ENCODE measurements around a stretch of chr7.

DNA sequence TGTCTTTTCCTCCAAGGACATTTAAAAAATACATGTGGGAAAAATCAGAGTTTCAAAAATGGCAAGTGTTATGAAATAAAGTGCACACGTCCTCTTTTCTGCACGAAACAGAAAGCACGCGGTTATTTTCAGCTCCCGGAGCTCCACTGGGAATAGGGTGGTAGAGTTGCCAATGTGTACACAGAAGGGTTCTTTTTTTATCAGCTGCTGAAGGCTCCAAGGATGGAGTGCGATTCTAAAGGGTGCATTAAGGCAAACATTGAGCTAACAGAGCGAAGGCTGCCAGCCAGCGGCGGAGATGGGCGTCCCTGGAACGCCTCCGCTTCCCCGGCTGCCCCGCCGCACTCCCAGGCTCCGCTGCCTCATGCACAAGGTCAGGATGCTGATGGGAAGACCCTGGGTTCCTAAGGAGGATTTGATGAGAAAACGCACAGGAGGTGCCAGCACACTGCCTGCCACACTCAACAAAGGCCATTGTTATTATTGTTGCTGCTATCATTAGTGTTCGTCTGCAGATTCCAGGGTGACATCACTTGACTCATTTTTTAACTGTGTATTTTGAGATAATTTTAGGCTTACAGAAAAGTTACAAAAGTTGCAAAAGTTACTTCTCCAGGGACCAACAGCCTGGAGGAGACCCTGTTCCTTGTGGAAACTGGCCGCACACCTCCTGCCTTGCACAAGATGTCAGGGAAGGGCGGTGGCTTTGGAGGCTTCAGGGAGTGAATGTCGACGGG, 62.5 kb upstream of the FAM20C start:
- PRO-cap, 2 experiments, result no peak in any of the 2 experiments

- PRO-cap, 2 experiments, result no peak in any of the 2 experiments
Observed at GRCh38 chr7:184554-185062, 7.8 kb upstream of the FAM20C start.

DNA sequence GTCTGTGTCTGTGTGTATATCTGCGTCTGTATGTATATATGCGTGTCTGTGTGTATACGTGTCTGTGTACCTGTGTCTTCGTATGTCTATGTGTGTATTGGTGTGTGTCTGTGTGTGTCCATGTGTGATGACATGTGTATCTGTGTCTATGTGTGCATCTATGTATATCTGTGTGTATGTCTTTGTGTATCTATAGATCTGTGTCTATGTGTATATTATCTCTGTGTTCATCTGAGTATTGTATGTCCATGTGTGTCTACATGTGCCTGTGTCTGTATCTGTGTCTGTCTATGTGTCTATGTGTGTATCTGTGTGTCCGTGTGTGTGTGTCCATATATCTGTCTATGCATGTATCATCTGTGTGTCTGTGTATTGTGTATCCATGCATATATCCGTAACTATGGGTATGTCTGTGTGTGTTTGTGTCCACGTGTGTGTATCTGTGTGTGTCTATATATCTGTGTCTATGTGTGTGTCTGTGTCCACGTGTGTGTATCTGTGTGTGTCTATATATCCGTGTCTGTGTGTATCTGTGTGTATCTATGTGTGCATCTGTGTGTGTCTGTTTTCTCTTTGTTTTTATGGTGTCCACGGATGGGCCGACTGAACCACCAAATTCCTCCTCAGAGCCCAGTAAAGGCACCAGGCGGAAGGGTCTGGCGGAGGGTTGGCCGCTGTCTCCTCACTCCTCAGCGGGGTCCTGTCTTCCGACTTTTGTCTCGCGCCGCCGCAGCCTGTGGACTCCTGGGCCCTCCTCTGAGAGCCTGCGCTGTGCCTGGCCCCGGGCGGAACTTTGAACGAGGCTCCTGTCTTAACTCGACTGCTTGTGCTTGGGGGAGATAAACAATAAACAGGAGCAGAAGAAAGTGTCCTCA, 2.5 kb upstream of the FAM20C start:
- PRO-cap, 2 experiments, result peak in 1 of 2 experiments; most common minus-strand start position 792 of the sequence (in 1)

GRCh38 chr7:236730-237953, 44.8 kb downstream of the FAM20C start:
- PRO-cap, 2 experiments, result no peak in any of the 2 experiments

DNA sequence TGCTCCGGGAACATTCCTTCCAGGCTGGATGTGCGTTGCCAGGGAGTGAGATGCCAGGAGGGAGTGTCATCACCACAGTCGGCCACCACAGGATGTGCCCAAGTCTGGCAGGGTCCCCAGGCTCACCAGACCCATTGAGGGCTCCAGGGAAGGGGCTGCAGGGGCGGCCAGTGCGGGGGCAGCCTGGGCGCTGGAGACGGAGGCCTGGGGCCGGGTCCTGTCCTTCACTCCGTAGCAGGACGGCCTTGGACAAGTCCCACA, 63.9 kb downstream of the FOXL3 start:
- PRO-cap, 2 experiments, result no peak in any of the 2 experiments

- PRO-cap, 2 experiments, result no peak in any of the 2 experiments
Observed at GRCh38 chr7:357811-358078, 67.8 kb downstream of the FOXL3 start.

DNA sequence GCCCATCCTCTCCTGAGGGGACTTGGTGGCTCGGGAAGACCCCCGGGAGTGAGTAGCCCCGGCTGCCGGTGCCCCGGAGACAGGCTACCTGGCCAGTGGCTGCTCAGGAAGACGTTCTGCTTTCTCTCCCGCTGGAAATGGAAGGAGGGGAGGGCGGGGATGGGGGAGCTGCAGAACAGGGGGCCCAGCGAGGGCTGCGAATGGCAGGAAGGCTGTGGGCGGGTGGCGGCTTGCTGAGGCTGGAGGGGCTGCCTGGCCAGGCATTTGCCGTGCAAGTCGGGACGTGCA, 86.1 kb downstream of the FOXL3 start:
- PRO-cap, 2 experiments, result no peak in any of the 2 experiments

GRCh38 chr7:424785-425608, 94.6 kb downstream of the PDGFA start:
- PRO-cap, 2 experiments, result no peak in any of the 2 experiments

DNA sequence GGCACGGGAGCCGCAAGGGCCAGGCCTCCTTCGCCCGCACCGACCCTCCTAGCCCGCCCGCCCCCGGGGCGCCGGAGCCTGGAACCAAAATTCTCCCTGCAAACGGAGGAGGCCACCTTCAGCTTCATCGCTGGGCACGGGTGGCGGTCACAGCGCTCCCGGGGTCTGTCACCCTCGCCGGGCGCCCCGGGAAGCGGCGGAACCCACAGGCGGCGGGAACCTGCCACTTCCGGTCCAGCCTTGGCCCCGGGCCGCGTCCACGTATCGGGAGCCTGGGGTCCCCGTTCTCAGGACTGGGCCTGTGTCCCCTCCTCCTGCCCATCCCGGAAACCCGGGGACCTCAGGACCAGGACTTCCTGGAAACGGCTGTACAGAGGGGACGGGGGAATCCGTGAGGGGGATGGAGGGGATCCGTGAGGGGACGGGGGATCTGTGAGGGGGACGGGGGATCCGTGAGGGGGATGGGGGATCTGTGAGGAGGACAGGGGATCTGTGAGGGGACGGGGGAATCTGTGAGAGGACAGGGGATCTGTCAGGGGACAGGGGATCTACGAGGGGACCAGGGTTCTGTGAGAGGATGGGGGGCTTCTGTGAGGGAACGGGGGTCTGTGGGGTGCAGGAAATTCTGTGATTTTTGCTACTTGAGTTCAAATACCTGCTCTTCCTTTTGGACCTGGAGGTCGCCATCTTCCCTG, 25.3 kb downstream of the PDGFA start:
- PRO-cap, 2 experiments, result no peak in any of the 2 experiments

- PRO-cap, 2 experiments, result no peak in any of the 2 experiments
Observed at GRCh38 chr7:516090-516650, 3.5 kb downstream of the PDGFA start.

- PRO-cap, 2 experiments, result peak in 1 of 2 experiments; most common plus-strand start chr7:602792 (in 1); most common minus-strand start chr7:602555 (in 1)
Observed at GRCh38 chr7:602402-603085, 82.9 kb upstream of the PDGFA start.

DNA sequence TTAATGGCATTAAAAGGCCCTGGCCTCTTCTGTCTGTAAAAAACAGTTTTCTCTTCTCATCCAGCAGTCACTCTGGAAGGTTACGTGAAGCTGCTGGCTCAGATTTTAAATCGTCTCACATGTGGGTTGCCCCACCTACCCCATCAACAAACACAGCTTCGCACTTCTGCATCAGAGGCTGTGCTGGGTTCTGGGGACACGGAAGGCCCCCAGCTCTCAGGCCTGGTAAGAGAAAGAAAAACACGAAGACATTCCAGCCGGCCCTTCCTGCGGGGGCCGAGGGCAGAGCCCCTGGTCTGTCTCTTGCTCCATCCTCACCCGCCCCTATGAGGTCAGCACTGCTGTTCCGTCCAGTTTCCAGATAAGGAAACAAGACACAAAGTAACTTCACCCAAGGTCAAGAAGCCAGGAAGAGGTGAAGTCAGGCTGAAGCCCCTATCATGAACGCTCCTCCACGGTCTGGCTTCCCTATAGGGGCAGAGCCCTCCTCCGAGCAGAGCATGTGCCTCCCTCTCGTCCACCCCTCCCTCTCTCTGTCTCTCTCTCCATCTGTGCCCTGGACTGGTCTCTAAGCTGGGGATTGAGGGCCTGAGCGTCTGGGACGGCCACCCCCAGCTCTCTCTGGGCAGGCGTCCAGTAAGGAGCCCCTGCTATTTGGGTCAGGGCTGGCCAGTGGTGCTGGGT, 91.2 kb upstream of the PDGFA start:
- PRO-cap, 2 experiments, result peak in 2 of 2 experiments; most common plus-strand start position 174 of the sequence (in 2); most common minus-strand start position 74 of the sequence (in 2)

GRCh38 chr7:641158-641464, 85.4 kb upstream of the DNAAF5 start:
- PRO-cap, 2 experiments, result no peak in any of the 2 experiments

GRCh38 chr7:696814-697530, 29.5 kb upstream of the DNAAF5 start:
- PRO-cap, 2 experiments, result no peak in any of the 2 experiments

- PRO-cap, 2 experiments, result no peak in any of the 2 experiments
Observed at GRCh38 chr7:699054-699793, 27.3 kb upstream of the DNAAF5 start.

- PRO-cap, 2 experiments, result no peak in any of the 2 experiments
Observed at GRCh38 chr7:729552-730394, 2.7 kb upstream of the PRKAR1B start.

DNA sequence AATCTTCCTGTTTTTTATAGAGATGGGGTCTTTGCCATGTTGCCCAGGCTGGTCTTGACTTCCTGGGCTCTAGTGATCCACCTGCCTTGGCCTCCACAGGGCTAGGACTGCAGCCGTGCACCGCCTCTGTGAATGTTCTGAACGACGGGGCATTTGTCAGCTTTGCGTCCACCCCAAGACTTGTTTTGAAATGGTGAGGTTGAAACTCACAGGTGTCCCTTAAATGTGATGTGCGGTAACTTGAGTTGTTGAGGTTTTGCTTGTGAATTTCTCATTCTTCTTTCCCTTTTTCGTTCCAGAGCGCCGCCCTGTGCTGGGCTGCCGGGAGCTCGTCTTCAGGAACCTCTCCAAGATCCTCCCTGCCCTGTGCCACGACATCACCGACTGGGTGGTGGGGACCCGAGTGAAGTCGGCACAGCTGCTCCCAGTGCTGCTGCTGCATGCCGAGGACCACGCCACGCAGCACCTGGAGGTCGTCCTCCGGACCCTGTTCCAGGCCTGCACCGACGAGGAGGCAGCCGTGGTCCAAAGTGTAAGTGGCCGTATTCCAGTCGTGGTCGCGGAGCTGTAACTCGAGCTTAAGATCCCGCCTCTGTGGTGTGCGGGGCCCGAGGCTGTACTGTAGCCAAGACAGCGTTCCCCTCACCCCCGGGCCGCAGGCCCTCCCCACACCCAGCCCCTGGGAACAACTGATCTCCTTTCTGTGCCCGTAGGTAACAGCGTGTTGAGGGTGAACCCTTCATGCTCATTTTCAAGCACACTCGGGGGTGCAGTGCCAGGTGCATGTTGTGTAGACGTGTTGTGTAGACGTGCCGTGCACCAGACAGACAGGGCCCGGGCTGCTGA, 27.4 kb upstream of the PRKAR1B start:
- PRO-cap, 2 experiments, result no peak in any of the 2 experiments

DNA sequence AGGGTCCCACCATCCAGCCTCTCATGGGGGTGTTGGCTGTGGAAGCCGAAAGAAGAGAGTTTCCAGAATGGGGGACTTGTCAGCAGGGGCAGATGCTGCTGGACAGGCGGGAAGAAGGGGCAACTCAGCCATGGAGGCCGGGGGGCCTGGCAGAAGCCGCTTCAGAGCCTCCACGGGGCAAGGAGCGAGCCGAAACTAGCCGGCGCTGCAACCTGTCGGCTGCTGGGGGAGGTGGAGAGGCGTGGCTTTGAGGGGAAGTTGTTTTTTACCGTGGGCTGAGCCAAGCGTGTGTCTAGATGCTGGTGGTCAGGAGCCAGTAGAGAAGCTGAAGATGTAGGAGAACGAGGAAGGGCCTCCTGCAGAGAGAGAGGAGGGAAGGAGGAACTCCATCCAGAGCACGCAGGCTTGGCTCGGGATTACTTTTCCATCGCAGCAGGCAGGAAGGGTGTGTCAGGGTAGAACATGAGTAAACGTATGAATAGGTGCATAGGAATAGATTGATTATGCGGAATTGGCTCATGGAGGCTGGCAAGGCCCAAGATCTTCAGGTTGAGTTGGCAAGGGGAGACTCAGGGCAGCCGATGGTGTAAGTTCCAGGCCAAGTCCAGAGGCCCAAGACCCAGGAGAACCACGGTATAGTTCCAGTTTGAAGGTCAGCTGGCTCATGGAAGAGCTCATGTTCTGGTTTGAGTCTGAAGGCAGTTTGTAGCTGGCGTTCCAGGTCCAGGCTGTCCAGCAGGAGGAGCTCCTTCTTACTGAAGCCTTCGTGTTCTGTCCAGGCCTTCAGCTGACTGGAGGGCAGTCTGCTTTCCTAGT, 3.8 kb downstream of the SUN1 start:
- PRO-cap, 2 experiments, result no peak in any of the 2 experiments

DNA sequence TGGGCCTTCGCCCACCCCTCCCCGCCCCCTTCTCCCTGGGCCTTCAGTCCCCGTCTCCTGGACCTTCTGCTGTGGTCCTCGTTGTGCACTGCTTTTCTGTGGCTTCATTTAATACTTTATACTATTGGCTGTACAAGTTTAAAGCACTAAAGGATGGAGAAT, 9.7 kb upstream of the GET4 start:
- PRO-cap, 2 experiments, result no peak in any of the 2 experiments

DNA sequence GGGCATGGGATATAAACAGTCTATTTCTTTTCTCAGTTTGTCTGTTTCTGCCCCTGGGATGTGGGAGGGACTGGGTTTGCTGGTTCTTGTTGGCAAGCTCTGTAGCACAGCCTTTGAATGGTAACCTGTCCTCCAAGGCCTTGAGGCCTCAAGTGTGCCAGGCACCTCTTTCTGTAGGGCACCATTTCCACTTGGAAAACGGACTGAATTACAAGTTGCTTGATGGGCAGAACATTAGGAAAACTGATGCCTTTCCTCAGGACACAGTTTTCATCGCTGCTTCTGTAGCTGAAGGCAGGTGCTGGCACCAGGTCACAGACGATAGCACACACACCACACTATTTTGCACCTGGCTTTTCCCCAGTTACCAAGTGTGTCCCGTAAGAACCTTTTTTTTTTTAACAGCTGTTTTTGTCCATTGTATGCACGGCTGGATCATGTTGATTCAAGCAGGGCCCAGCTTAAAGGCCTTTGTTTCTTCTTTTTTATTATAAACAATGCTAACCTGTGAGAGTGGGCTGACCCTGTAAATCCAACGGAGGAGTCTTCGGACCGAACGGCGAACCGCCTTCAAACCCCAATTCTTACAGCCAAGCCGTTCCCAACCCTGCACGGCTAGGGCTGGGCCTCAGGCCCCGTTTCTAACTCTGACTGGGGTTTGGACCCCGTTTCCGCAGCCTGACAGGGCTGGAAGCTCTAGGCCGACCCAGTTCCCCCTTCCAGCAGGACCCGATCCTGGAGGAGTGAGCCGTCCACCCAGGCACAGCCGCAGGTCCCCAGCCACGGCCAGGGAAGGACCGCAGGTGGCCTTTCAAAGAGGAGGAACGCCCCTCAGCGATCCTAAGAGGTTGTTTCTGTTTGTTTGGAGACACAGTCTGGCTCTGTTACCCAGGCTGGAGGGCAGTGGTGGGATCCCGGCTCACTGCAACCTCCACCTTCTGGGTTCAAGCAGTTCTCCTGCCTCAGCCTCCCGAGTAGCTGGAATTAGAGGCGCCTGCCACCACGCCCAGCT, 1.1 kb upstream of the GET4 start:
- PRO-cap, 2 experiments, result no peak in any of the 2 experiments